Thoracic aorta endothelial cell (primary cell): ENCODE measurements around a stretch of chr6.

DNA sequence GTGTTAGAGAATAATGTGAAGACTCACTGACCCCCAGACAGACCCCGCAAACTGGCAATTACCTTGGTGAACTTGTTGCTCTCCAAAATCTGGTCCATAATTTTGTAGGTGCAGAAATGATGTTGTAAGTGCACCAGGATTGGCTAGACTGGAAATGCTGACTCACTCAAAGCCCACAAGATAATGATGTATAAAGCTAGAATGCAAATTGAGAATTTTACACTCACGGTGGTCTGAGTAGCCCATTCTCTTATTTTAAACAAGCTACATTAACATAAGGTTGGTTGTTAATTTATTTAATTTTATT lies 74.4 kb upstream of the TNFAIP3 start:
- CAGE, long polyA plus RNA: no peak

GRCh38 chr6:137869718-137870655 lies 2.9 kb downstream of the TNFAIP3 start:
- CAGE, long polyA plus RNA: no peak

DNA sequence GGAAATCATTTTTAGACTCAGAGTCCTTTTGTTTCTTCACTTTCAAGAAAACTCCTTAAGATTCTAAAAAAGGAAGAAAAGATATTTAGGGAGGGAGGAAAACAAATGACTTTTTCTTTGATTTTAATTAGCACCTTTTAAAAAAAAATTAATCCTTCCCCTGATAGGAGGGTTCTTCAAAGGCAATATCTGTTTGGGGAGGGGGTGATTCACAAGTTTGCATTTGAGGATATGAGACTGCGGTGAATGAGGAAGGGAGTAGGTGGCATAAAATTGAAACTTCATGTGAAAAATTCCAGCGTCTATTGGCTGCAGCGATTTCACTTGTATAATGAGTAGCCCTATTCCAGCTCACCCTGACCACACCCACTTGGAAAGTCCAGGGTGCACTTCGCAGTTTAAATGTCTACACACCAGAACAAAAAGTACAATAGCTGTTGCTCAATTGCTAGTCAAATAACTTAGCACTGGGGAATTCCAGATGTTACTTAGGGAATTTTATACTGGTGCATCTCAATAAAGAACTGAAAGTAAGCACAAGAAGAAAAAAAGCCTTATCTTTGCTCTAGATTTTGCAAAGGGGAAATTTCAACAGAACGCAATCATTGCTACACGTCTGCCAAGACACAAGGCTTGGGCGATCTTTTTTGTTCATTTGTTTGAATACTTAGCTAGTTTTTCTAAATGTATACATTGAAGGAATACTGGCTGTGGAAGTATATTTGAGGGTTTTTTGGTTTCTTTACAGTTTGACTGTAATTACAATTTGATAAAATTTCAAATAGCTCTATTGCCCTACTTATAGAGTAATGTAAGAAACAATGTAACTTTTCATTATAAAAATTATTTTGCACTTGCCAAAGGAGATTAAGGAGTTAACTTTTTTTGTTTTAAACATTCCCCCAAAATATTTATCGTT lies 6.3 kb downstream of the TNFAIP3 start:
- CAGE, long polyA plus RNA: no peak

DNA sequence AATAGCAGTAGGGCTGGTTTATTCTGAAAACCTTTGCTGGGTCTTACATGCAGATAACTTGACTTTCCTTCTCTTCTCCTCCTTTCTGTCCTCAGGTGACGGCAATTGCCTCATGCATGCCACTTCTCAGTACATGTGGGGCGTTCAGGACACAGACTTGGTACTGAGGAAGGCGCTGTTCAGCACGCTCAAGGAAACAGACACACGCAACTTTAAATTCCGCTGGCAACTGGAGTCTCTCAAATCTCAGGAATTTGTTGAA lies 7.6 kb downstream of the TNFAIP3 start:
- CAGE, long polyA plus RNA: no peak

- CAGE, long polyA plus RNA: no peak
Observed at GRCh38 chr6:137940086-137940586, 73.1 kb downstream of the TNFAIP3 start.

DNA sequence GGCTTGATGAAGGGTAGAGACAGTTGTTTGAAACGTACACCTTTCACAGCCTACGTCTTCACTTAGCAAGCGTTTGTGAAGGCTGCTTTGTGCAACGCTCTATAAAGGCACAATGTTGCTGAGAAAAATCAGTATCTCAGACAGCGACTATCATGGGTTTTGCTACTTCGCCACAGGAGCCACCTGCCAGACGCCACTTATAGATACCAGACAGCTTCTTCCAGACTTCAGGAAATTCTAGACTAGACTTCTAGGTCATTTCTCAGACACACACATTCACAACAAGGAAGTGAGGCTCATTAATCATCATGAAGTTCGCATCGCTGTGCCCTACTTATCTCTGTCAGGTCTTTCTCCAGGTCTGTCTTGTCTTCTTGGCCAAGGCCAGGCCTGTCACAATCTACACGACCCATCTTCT lies 115.3 kb downstream of the TNFAIP3 start:
- CAGE, long polyA plus RNA: no peak

- CAGE, long polyA plus RNA: no peak
Observed at GRCh38 chr6:138032523-138033129, 74.6 kb downstream of the PERP start.

DNA sequence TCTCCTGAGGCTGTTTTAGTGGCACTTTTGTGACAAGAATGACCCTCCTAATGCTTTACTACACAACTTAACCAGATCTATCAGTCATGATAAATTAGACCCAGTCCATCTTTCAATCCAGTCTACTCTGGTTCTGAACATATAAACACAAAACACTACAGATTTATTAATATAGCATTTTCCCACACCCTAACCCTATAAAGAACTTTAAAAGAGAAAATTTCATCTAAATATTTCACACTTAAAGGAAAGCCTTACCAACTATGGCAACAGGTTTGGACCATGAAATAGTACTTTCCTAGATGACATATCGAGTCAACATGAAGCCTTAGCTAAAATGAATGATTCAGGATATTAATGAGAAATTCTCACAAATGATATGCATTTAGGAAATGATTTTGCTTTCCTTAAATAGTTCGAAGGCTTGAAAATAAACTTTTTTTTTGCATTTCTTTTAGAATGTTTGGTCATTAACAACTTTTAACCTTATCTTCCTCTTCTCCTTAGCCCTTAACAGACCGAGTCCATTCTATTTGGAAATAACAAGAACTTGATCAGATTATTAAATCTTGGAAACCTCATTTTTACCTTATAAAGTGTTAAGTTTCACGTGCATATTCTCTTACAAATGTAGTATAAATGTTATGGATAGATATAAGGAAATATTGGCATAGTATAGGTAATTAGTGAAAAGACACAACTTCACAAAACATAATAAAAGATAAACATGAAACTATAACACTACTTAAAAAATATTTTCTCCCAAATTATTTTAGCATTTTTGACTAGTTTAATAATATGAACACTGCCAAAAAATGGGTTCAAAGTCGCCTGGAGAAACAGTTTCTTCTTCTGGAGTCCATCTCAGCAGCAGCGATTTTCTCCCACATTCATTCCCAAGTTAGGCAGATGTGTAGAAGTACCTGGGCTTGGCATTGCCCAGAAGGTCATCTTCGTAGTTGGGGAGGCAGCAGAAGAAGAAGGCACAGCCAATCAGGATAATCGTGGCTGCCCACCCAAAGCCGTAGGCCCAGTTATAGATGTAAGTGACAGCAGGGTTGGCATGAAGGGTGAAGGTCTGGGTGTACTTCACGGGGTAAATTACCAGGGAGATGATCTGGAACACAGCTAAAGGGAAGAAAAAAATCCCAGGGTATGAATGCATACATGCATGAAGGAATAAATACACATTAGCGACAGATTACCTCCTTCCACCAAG lies 15.7 kb downstream of the PERP start:
- CAGE, long polyA plus RNA: no peak

GRCh38 chr6:138250539-138251157 lies 32.4 kb upstream of the PBOV1 start:
- CAGE, long polyA plus RNA: no peak

DNA sequence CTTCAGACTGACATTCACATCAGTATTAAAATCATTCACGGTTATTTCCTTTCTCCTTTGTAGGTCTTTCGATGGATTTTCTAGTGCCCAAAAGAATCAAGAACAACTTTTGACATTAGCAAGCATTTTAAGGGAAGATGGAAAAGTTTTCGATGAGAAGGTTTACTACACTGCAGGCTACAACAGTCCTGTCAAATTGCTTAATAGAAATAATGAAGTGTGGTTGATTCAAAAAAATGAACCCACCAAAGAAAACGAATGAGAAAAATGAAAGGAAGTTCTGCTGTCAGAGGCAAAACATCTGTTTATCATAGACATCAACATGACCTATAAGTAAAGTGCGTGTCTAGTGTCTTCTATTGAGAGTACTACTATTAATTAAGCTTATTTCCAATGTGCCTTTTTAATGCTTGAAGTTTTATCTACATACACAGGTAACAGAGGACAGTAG lies 8.8 kb downstream of the HEBP2 start:
- CAGE, long polyA plus RNA: no peak

DNA sequence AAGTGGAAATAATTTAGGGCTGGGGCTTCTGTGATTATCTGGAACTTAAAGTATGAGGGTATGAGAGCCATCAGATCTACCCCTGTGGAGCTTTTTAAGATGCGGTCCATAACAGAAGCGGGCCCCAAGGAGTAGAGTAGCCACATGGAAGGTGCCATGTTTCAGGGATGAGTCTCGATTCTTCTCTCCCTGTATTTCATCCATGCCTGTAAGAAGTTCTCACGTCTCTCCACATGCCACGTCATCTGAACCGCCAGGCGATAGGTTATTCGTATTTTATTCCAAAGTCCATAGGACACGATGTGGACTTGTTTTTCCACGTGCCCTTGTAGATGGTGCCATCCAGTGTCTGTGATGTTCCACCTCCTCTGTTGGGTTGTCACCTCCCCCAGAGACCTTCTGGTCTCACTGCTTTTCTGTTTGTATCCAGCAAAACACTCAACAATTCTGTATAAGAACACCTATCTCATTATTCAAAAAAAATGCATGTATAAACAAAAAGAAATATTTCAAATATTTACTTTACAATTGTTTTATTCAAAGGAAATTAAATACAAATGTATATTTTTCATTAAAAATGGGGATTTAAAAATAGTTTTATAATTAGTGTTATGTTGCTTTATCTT lies 17.6 kb downstream of the HEBP2 start:
- CAGE, long polyA plus RNA: no peak

- CAGE, long polyA plus RNA: no peak
Observed at GRCh38 chr6:138504762-138504961, 5.4 kb upstream of the NHSL1 start.

DNA sequence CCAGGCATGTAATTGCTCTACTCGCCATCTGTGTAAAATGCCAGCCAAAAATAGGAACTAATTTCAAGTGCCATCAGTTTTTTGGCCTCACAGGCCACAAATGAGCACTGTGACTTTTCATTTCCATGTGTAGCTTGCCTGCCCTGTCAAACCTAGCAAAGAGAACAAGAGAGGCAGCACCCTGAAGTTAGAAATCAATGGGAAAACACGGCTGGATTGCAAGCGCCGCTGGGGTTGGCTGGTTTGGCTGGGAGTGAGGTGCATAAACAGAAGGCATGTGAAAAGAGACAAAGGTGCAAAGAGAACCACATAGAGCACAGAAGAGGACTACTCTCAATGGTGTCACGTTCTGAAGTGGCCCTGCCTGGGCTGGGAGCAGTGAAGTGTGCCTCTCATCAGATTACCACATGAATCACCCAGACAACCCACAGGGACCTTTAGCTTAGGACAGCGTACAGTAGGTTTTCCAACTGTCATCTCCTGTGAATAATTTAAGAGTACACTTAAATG lies 78.0 kb upstream of the NHSL1 start:
- CAGE, long polyA plus RNA: no peak

- CAGE, long polyA plus RNA: no peak
Observed at GRCh38 chr6:138724132-138724339, 49.5 kb upstream of the CCDC28A start.

DNA sequence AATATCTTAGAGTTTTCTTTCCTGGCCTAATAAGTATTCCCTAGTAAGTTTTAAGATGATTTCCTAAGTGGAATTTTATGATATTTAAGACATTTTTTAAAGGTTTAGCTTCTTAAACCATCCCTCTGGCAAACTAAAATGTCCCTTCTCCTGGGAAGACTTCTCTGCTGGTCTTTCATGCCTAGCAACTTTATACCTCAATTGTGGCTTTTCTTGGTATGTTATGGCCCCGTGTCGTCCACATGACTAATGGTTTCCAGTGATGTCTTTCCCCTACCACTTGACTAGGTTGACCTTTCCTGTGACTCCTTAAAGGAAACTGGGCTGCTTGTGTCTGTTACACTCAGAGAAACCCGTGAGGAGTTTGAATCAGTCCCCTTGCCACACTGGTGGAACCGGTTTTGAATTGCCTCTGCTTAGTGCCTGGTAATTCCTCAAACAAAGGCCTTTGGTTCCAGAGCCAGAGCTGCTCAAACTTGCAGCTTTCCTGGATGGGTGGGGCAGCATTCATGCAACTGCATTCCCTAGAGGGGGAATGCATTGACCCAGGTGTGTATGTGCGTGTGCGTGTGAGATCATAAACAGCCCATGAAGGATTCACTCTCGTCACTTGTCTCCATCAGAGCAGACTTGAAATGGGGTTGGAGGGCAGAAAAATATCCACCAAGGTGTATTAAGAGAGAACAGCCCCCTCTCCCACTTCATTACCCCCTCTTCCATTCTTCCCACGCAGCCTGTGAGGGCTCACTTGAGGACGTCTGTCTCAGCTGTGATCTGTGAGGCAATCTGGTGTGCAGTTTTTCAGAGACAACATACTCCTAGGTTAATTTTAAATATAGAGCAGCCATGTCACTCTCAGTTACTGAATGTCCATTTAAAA lies 22.0 kb downstream of the ECT2L start:
- CAGE, long polyA plus RNA: no peak

DNA sequence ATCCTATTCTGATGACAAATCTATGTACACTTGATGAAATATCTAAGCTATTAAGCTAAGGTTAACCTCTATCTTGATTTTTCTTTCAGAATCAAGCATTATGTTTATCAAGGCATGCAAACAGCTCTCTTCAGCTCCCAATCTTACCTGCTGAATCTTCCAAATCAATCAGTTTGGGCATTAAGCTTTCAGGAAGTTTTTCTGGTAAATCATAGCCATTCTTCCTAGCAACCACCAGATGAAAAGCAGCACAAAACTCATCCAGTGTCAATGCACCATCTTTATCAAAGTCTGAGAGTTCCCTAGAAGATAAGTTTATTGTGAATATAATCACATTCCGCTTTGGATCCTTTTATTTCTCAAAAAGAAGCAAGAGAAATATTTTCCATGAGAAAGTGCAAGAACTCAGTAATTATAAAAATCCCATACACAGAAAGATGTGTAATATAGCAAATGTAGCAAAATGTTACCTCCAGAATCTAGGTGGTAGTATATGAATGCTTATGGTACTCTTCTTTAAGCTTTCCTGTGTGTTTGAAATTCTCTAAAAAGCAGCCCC lies 46.8 kb downstream of the REPS1 start:
- CAGE, long polyA plus RNA: no peak

DNA sequence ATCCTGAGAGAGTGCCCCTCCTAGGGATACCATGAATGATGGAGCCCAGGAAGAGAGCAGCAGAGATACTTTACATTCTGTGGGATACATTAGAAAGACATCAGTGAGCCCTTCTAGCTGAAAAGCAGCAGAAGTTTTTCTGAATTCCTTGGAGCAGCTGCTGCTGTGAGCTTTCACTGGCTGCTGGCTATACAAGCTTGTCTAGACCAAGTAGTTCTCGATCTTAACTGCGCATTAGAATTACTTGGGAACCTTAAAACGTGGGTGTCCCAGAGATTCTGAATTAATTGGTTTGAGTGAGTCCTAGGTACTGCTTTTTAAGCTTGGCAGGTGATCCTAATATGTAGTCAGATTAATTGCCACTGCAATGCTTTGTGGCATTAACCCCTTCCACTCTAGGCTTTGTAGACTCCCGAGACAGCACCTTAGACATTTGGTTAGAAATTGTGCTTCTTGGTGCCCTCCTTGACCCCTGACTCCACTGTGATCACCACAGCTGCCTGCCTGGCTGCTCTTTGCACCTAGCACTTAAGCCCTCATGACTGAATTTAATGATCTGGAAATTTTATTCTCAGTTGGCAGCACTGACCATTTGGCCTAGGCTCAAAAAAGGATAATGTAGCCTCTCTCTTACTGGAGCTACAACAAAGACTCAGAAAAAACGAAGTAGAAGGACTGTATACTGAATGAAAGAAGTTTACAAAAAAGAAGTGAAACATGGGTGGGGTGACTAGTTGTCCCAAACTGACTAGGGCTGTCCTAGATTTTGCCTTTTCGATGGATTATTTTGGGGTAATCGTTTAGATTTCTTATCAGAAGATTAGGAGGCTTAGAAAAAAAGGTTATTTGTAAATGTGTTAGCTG lies 11.5 kb upstream of the ABRACL start:
- CAGE, long polyA plus RNA: no peak

- CAGE, long polyA plus RNA: no peak
Observed at GRCh38 chr6:139166821-139167324, 32.0 kb downstream of the HECA start.

GRCh38 chr6:139308800-139309461 lies 17.1 kb upstream of the TXLNB start:
- CAGE, long polyA plus RNA: no peak

DNA sequence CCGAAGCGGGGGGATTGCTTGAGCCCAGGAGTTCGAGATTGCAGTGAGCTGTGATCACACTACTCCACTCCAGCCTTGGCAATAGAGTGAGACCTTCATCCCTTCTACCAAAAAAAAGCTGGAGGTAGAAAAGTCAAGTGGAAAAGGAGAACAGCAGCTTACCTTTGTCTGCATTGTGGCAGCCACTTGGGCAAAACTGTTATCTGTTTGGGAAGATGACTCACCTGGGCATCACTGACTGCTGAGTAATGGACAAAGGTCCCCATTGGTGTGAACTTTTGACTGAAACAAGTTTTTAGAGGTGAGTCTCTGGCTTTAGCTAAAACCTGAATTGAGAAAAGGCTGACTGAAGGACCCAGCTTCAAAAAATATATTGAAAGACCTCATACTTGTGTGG lies 4.3 kb upstream of the CITED2 start:
- CAGE, long polyA plus RNA: no peak